Natural killer cell (primary cell): ENCODE measurements around the gene ABCC8.

GRCh38 chr11:14636164-14636474, 7.5 kb upstream of the PDE3B start:
- PRO-cap = no peak

DNA sequence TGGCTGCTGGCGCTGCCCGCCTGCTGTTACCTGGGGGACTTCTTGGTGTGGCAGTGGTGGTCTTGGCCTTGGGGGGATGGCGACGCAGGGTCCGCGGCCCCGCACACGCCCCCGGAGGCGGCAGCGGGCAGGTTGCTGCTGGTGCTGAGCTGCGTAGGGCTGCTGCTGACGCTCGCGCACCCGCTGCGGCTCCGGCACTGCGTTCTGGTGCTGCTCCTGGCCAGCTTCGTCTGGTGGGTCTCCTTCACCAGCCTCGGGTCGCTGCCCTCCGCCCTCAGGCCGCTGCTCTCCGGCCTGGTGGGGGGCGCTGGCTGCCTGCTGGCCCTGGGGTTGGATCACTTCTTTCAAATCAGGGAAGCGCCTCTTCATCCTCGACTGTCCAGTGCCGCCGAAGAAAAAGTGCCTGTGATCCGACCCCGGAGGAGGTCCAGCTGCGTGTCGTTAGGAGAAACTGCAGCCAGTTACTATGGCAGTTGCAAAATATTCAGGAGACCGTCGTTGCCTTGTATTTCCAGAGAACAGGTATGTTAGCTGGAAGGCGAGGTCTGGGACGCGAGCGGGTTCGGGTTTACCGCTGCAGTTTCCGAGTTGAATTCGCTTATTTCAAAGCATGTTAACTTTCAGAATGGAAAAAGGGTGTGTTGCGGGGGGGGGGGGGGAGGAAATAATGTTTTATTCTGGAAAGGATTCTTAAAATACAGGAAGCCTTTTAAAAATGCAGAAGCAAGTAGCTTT, 1.1 kb downstream of the PDE3B start:
- PRO-cap = bidirectional peak, plus-strand start at position 197 of the sequence, minus-strand start at position 32 of the sequence

GRCh38 chr11:14768606-14769350, 123.3 kb downstream of the CYP2R1 start:
- PRO-cap = unidirectional peak, minus-strand start at chr11:14768698

DNA sequence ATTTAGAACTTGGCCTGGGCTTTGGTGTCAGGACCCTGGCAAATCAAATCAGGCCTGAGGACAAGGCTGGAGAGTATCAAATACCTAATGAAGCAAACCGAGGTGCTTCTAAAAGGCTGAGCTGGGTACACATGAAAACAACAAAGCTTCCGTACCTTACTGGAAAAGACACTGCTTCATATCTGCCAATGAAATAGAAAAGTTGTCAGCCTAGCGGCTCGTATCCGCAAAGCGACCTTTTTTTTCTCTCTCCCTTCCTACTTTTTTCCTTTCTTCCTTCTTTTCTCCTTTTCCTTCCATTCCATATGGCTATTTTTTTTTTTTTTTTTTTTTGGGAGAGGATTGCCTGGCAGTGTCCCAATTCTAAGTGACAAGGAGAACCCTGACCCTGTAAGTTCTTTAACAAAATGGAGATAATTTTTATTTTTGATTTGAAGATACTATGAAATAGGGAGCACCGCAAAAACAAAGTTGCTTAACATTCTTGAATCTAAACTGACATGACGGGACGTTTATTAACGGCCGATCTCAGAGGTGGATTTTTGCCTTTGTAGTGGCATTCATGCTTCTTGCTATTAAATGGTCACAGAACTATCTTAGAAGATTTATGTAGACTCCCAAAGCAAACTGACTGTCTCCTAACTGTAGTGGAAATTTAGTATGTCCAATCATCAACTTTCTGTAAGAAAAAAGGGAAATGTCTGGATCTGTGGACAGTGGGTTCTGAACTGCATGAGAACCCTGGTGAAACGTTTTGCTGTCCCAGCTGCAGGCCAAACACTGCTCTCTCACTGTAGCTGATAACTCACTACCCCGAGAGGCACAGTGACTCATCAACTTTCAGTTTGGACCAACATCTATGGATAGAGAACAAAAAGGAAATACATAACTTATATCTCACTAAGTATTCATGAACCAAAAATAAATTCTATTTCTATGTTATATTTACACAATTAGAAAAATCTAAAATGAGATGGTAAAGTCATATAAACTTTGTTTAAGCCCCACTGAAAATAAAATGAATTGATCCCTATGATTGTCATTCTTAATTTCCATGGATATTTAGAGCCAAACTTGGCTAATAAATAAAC, 387.2 kb downstream of the SOX6 start:
- PRO-cap = no peak

DNA sequence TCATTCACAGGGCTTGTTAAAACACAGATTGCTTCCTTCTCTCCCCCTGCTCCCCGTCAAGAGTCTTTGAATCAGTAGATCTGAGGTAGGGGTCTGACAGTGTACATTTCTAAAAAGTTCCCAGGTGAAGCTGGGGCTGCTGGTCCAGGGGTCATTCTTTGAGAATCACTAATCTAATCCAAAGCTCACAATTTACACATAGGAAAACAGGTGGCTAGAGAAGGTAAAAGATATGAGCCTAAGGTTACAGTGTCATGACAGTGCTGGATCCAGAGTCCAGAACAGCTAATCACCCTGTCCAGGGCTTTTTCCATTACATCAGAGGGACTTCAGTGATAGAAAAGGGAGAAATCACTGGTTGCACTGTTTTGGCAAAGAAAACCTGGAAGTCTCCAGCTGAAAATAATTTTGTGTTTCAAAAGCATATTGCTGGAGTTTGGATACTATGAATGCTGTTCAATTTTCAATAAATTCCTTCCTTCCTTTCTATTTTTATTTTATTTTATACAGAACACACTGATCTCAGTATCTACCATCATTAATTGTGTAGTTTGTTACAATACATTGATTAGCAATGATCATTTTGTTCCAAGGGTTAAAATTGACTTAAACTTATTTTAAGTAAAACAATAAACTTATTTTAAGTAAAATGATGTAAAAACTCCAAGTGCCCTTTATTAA, 240.8 kb downstream of the SOX6 start:
- PRO-cap = no peak

DNA sequence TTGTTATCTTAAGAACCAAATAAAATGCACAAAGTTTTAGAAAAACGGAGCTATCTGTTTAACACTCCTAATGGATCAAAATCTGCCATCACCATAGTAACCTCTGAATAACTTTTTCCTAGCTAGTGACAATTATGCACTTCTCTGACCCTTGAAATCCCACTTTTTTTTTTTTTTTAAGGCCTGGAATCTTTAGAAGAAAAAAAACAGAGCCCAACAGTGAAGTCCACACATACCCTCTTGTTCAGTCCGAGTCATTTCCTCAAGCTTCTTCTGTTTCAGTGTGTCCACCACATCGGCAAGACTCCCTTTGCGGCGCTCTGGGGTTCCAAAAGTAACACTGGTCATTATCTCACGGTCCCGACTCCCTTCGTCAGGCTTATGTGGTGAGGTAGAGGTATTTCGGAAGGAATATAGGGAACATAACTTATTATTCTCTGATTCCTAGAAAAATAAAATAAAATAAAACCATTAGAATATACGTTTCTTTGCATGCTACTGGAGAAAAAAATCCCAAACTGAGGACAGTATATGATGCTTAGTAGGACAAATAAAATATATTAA, 38.1 kb downstream of the SOX6 start:
- PRO-cap = no peak

DNA sequence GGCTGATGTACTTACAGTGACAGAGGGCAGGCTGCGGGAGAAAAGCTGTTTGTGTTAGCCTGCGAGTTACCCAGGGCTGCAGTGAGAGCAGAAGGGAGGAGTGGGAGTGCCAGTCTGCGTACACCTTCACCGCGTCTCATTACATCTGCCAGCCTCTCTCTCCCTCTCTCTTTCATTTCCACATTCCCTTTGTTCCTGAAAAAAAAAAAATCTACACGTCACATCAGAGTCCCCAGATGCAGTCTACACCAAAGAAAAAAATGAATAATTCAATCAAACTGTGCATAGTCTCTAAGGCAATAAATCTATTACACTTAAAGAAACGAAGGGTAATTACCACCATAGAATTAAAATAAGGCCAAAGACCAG, 126.4 kb upstream of the C11orf58 start:
- PRO-cap = no peak

DNA sequence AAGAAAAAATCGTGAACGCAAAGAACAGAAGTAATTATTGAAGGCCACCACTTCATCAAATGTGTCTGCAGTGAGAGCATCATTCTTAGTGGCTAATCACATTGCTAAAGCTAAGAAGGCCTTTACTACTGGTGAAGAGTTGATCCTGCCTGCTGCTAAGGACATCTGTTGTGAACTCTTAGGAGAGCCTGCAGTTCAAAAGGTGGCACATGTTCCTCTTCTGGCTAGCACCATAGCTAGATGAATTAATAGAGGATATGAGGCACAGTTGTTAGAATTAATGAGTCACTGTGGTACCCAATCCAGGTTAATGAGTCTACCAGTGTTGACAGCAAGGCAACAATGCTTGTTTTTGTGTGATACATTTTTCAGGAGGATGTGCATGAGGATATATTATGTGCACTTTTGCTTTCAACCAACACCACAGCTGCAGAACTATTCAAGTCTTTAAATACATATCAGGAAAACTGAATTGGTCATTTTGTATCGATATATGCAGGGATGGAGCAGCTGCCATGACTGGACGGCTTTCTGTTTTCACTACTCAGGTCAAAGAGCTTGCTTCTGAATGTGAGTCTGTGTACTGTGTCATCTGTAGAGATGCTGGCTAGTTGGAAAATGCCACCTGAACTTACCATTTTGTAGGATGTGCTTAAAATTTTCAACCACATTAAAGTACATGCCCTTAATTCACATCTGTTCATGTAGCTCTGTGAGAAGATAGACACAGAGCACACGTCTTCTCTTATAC, 12.1 kb downstream of the C11orf58 start:
- PRO-cap = no peak

GRCh38 chr11:16881056-16881833, 133.0 kb downstream of the PLEKHA7 start:
- PRO-cap = no peak

GRCh38 chr11:16905716-16906285, 108.4 kb downstream of the PLEKHA7 start:
- PRO-cap = no peak

DNA sequence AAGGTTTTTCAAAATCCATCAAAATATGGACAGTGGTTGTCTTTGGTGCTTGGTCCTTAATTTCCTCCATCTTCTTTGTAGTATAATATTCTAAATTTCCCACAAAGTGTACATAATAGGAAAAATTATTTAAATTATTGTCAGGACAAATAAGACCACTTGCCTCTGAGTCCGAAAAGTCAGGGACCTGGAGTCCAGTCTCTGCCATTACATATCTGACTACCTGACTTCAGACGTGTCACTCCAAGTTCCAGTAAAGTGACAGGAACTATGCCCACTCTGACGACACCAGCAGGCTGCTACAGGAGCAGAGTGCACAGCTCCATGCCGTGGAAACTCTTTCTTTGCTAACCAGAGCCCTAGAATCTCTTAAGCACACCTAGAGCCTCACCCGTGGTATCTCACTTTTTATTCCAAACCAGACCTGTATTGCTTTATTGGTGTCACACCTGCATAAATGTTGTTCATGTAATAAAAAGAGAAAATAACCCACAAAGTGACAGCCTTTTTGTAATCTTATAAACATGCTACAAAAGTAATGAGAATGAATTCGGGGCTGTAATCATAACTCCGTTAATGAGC, 93.7 kb downstream of the PLEKHA7 start:
- PRO-cap = no peak

- PRO-cap = no peak
Observed at GRCh38 chr11:16922240-16922503, 92.0 kb downstream of the PLEKHA7 start.

DNA sequence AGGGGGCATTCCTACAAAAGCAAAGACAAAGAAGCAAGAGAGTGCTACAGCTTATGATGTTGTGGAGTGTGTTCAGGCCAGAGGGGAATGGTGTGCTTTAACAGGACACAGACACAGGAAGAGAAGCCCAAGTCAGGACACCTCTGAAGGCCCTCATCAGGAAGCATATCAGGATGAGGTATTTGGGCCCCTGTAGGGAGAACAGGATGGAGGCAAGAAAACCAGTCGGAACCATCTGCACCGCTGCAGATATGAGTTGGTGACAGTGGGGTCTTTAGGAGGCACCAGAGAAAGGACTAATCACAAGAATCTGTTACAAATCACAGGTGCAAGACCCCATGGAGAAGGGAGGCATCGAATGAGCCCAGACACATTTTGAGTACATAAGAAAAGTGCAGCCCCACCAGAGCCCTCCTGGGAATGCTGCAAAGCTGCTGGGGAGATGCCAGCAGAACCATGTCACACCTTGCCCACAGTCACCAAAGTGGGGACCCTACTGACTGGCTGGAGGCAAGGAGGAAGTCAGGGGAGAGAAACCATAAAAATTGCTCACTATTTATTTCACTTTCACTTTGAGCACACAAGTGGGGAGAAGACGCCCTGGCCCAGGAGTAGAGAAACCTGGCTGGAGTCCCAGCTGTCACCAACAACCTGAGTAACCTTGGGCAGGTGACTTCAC, 28.0 kb downstream of the PLEKHA7 start:
- PRO-cap = no peak

DNA sequence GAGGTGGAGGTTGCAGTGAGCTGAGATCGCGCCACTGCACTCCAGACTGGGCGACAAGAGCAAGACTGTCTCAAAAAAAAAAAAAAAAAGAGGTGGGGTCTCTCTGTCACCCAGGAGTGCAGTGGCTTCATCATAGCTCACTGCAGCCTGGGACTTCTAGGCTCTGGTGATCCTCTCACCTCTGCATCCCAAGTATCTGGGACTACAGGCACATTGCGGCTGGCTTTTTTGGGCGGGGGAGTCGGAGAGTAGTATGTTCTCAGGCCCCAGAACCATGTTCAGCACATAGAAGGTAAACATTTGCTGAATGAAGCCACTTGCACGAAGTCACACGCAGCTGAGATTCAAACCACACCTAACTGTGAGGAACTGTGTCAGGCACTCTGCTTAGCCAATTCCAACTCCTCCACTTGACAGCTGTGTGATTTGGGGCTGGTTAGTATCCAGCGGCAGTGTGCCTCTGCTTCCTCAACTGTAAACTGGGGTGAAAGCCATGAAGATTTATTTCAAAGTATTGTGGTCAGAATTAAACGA, 917 bp downstream of the RPS13 start:
- PRO-cap = no peak

DNA sequence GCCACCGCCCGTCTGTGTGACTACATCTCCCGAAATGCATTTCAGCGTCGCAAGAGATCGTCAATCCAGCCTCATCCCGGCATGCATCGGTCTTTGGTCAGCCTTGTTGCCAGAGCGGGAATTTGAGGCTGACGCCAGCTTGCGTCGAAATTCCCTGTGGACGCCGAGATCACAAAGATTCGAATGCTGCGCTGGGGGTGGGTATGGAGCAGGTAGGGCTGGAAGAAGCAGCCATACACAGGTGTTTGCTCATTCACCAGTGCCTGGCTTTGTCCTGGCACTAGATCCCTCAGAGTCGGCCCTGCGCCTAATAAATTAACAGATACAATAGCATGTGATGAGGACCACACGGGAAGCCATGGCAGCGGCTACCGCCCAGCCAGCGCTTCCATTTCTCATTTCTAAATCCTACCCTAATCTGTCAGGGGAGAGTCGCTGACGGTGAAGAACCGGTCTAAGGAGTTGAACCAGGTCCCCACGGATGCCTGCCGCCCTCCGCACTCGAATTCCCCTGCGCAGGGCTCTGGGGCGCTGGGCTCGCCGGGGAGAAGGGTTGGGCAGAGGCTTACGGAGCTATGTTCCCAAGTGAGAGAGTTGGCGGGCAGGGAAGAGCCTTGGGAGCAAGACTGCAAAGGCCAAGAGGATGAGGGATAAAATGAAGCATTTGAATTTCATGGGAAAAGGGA, 445 bp upstream of the RPS13 start:
- PRO-cap = bidirectional peak, plus-strand start at position 82 of the sequence, minus-strand start outside the sequence; unidirectional peak, plus-strand start at position 340 of the sequence

- PRO-cap = bidirectional peak, plus-strand start at chr11:17277428, minus-strand start at chr11:17277266
Observed at GRCh38 chr11:17277170-17277978, 835 bp downstream of the NUCB2 start.

- PRO-cap = no peak
Observed at GRCh38 chr11:17330000-17330357, 21.6 kb upstream of the NCR3LG1 start.

DNA sequence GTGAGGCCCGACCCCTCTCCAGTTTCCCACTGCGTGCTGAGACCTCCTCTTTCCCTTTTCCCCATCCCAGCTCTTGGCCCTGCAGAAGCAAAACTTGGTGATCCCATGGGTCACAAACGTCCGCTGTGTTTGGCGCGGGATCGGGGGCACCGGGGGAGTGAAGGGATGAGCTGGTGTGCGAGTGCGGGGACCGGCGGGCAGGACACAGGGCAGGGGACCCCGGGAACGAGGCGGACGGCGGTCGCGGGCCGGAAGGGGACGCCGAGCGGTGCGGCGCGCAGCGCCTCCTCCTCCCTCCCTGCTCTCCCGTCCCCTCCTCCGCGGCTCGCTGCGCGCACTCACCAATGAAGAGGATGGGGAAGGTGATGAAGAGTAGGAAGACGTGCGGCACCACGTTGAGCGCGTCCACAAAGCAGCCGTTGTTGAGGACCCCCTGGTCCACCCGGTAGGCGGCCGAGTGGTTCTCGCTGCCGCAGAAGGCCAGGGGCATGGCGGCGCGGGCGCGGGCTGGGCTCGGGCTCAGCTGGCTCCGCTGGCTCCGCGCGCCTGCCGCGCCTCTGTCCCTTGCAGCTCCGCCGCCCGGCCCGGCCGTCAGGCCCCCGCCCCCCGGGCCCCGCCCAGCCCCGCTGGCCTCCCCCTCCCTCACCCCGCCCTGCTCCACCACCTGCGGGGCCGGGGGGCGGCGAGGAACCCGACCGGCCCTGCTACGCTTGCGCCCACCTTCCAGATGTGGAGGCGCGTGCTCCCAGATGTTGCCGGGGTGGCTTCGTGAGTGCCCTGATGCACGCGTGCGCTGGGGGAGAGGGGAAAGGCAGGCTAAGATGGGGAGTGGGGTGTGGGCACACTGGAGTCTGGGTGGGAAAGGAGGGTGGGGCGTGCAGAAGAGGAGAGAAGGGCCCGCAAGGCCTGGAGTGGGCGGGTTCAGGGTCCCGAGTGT, at the start of gene ABCC8:
Gene ABCC8, minus strand, starts transcription at position 559 of the 937 bp plus-strand sequence.
- PRO-cap = no peak

DNA sequence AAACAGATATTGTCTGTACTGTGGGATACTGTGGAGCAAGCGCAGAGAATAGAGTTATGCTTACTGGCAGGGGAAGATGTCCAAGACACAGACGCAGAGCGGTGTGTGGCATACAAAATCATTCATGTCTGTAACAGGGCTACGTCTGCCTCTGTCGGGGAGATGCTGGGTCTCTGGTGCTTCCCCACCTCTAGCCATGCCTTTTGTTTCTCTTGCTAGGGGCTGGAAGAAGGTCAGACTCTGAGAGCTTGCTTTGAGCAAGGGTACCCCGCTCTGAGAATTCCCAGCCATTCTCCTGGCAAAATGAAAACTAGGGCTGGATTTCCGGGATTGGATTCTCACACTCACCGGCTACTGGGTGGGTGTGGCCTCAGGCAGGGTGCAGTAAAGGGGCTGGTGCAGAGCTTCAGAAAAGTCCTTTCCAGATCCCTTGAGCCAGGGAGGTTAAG, 2.8 kb upstream of the ABCC8 start:
- PRO-cap = no peak

GRCh38 chr11:17736910-17737218, 2.3 kb downstream of the KCNC1 start:
- PRO-cap = no peak